ENCODE data around the genes TSPO and SAMM50.

GRCh38 chr22:43103904-43104430, 6.6 kb upstream of the BIK start:
- RAMPAGE, long total RNA = no peak
- RRBS = no CpG with 5 or more reads among the region's 17 CpGs

DNA sequence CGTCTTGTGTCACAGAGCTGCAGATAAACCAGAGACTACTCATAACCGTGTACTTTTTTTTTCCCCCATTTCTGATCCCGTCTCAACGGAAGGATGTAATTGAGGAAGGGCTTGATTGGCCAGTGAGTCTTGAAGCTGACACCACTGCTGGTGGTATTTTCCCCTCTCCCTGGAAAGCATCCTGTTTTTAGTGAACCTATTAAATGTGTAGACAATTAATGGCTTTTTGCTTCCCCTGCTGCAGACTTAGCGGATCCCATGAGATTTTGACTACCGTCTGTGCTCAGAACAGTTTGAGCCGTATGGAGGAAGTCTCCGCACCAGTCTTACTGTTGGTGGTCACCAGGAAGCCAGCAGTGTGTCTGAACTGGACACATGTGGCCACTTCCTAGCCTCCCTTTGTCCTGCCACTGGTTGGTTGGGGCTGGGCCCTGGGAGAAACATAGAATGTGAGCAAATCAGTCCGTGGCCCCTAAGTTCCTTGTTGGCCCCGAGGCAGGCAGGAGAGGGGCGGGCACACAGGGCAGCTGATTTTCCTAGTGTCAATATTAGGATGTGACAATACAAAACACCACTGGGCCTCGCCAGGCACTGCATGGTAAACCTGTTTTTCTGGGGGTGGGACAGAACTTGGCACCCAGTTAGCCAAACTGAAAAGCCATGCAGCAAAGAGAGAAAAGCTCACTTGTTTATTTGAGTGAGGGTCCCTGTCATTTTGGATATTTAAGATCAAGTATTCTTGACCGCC, 3.2 kb downstream of the BIK start:
- RAMPAGE, long total RNA = no peak
- RRBS = no CpG with 5 or more reads among the region's 13 CpGs

DNA sequence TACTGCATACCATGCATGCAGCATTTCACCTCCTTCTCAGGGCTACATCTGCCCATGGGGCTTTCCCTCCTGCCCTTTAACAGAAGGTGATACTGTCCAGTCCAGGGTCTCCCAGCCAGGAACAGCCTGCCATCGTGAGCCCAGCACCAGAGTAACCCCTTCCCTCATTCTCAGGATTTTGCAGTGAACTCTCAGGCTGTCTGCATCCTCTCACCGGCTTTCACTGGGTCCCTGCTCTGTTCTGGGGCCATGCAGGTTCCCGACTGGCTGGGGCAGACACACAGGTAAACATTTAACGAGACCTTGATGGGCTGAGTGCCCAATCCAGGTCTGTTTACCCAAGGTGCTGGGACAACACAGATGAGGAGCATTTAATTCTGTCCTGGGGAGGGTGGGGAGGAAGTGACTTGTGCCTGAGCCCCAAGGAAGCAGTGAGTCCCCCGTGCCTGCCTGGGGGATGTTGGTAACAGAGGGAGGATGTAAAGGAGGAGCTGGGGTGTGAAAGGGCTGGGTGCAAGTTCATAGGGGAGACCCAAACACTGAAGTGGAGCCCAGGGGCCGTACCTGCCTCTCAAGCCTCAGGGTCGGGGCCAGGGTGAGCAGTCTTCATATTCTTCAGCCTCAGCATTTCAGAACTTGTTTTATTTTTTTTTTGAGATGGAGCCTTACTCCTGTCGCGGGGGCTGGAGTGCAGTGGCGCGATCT, 4.4 kb downstream of the BIK start:
- RAMPAGE, long total RNA = no peak
- RRBS = no CpG with 5 or more reads among the region's 11 CpGs

- RAMPAGE, long total RNA = start-site peak on the plus strand at chr22:43151525-43151585, 149 and 158 reads in 2 replicates
- RRBS = under 1% methylated on average over 20 of the region's 62 CpGs
Observed at GRCh38 chr22:43150890-43151694, at the start of gene TSPO. TSS of gene TSPO (plus strand) at chr22:43151559.

DNA sequence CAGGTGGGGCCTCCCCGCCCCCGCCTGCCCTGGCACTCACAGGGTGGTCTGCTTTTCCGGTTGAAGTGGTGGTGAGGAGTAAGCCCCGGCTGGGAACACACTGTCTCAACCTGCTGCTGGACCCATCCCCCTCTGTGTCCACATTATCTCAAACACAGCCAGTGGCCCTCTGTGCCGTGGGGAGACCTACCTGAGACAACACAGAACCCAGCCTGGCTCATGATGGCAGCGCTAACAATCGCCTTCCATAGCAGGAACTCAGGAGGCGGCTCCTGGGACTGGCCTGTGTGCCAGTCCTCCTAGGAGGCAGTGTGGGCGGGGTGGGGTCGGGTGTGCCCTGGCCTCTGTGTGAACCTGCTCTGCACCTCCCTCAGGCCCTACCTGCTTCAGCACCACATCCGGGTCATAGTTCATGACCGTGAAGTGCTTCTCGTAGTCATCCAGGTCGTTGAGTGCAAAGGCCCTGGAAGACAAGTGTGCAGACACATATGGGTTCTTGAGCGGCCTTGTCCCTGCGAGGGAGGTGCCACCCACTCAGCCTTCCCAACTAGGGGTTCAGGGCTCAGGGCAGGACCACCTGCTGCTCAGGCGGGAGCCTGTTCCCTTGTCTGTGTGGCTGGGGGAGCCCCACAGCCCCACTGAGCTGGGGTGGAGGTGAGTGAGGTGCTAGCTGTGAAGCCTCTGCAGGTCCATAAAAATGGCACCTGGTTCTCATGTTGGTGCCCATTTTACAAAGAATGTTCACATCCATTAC, 15.3 kb downstream of the TTLL12 start:
- RAMPAGE, long total RNA = no peak
- RRBS = 87% methylated on average over 3 of the region's 17 CpGs

DNA sequence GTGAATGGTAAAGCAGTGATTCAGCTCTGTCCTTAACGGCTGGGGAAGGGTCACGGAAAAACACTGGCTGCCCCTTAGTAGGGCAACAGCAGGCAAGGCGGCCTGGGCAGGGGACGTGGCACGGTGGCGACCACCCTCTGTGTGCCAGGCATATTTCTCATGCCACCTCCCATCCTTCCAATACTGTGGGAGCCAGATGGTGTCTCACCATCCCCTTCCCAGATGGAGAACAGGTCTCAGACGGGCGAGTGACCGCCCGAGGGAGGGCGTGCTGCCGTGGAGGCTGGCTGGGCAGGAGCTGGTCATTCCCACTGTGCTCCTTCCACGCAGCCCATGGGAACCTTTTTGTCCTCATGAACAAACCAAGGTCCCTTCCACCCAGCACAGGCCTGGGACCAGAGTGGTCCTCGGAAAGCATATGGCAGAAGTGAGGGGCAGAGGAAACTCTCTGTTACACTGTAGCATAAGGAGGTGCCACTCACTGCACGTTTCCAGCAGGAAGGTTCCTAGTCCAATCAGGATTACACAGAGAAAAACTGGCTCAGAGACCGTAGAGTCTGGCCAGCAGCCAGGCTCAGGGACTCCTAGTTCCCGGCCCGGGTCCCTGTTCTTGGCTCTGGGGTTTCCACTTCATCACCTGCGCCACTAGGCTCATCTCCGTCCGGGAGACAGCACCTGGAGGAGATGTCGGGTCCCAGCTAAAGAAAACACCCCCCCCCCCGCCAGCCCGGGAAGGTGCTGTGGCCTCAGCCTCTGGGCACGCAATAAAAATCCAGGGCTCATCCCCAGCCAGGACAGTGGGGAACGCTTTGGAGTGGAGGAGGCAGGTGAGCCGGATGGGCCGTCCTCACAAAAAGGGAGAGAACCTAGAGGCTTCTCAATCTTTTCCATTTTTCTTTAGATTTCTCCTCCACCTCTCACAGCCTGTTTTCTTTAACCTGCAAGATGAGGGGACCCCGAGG, 1.2 kb downstream of the TTLL12 start:
- RAMPAGE, long total RNA = no peak
- RRBS = 5% methylated on average over 10 of the region's 29 CpGs

- RAMPAGE, long total RNA = no peak
- RRBS = no CpG with 5 or more reads among the region's 17 CpGs
Observed at GRCh38 chr22:43213855-43214336, 27.0 kb upstream of the TTLL12 start.

GRCh38 chr22:43263050-43263413, 76.1 kb upstream of the TTLL12 start:
- RAMPAGE, long total RNA = no peak
- RRBS = no CpG with 5 or more reads among the region's 7 CpGs

DNA sequence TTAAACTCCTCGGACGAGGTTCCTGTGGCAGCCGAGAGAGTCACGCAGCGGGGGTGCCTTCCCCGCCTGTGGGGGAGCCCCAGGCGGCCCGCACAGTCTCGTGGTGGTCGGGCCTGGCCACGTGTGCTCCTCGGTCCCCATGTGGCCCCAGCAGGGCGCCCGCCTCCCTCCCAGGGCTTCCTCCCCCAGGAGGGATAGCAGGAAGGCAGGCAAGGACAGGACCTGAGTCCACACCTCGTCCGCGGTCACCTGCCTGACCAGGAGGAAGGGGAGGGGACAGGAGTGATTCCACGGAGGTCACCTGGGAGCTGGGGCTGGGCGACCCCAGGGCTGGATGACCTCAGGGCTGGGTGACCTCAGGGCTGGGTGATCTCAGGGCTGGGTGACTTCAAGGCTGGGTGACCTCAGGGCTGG, 12.1 kb upstream of the MPPED1 start:
- RAMPAGE, long total RNA = no peak
- RRBS = no CpG with 5 or more reads among the region's 19 CpGs

- RAMPAGE, long total RNA = no peak
- RRBS = no CpG with 5 or more reads among the region's 11 CpGs
Observed at GRCh38 chr22:43481916-43482164, 70.0 kb downstream of the MPPED1 start.

DNA sequence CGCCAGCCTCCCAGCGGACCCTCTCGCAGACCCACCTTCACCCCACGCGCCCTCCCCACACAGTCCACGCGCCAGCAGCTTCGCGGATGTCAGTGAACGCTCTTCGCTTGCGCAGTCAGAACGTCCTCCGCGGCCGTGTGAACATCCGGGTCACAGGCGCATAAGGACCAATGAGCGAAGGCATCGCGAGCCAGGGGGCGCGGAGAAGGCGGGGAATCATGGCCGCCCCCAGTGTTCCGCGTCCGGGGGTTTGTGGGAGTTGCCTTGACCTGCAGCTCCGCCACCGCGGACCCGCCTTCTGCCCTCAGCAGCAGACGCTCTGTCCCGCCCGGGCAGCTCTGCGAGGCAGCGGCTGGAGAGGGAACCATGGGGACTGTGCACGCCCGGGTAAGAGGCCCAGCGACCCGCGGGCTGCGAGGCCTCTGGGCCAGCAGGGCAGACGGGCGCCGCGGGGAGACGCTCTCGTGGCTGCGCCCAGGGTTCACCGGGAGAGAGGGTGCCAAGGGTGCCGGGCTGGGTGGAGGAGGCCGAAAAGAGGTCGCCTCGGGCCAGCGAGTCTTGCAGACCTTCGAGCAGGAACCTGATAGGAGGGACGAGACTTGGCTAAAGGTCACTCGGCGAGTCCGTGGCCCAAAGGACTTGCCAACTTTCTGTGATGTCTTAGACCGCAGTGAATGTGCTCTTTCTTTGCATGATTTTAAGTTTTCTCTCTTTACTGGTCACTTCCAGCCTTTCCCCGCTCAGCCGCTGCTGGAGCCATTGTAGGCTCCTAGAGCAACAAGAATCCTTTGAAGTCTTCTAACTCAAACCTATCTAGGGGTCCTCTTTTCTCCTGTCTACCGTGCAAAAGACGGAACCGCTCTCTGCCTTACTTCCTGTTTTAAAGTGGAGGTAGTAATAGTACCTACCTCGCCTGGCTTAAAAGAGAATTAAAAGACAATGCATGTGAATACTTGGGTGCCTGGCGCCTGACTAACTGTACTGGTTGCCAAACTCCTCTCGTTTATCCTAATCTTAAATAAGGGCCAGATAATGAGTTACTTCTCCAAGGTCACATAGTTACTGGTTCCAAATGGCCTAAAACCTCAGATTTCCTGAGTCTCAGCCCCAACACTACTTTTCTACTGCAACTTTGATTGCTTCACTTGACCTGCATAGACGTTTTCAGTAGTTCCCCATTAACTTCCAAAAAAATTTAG, at the start of gene SAMM50:
SAMM50 (plus strand) TSS at position 231 of the 1,199 bp plus-strand sequence.
- RAMPAGE, long total RNA = start-site peak on the minus strand centred at position 110 of the sequence, 39 bp wide, 9 and 34 reads in 2 replicates; start-site peak on the plus strand centred at position 288 of the sequence, 115 bp wide, 823 and 253 reads in 2 replicates
- RRBS = 1% methylated on average over 23 of the region's 71 CpGs

DNA sequence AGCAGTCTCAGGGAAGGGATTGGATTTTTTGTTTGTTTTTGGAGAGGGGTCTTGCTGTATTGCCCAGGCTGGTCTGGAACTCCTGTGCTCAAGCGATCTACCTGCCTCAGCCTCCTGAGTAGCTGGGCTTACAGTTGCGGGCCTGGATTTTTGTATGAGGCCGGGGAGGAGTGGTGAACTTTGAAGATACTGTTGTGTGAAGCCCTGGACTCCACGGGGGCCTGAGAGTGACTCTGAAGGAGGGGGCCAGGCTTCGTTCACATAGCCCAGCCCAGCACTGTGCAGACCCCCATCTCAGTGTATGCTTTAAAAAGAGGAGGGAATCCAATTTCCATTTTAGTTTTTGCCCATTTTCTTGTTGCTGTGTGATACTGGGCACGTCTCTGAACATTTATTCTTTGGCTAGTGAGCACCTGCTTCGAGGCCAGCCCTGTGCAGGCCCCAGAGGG, 13.7 kb downstream of the SAMM50 start:
- RAMPAGE, long total RNA = no peak
- RRBS = no CpG with 5 or more reads among the region's 7 CpGs

- RAMPAGE, long total RNA = no peak
- RRBS = 93% methylated on average over 8 of the region's 53 CpGs
Observed at GRCh38 chr22:43995882-43996909, 27.9 kb upstream of the PARVB start.

DNA sequence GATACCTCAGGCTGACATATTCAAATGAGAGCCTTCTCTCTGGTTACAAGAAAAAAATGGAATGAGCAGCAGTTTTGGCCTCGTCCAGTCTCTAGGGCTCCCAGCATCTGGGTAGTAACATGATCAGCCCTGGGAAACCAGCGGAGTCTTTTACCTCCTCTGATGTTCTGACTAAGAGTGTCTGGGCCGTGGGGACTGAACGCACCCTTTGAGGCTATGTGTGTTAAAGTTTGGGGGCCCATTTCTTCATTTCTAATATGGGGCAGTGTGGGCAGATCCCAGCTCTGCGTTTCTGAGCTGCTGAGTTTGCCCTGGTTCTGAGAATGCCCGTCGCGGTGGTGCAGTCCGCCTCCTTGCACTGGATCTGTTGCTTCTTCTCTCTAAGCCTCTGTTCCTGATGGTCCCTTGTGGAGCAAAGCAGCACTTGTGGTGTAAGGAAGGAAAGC, 8.1 kb downstream of the PARVB start:
- RAMPAGE, long total RNA = no peak
- RRBS = no CpG with 5 or more reads among the region's 9 CpGs

DNA sequence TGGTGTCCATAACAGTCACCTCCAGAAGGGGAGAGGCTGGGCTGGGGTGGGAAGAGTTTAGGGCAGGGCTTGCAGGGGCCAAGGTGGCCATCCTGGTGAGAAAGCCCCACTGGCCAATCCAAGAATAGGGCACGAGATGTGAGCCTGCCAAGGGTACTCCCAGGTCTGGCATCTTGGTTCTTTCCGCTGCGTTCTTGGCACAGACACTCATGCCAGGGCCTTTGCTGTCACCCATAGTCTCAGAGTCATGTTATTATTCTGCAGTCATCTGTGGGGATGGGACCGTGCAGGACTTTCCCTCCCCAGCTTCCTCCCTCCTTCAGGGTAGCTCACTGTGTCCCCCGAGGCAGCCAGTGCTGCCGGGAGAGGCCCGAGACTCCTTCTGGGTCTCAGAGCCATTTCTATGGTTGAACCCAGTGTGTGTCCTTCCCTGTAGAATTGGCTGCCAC, 60.3 kb downstream of the PARVB start:
- RAMPAGE, long total RNA = no peak
- RRBS = no CpG with 5 or more reads among the region's 7 CpGs

DNA sequence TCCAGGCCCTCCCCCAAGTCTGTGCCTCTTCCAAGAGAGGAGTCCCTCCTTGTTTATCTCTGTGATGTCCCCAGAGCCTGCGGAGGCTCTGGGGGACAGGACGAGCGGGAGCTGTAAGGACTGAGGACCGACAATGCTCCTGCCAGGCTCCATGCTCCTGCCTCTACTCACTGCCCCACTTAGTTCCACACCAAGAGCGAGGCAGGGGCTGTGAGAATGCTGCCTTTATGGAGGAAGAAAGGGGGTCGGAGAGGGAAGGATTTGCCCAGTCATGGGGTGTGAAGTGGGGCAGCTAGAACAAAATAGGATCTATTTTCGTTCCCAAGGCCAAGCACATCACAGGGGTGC, 35.8 kb upstream of the PARVG start:
- RAMPAGE, long total RNA = no peak
- RRBS = no CpG with 5 or more reads among the region's 7 CpGs

DNA sequence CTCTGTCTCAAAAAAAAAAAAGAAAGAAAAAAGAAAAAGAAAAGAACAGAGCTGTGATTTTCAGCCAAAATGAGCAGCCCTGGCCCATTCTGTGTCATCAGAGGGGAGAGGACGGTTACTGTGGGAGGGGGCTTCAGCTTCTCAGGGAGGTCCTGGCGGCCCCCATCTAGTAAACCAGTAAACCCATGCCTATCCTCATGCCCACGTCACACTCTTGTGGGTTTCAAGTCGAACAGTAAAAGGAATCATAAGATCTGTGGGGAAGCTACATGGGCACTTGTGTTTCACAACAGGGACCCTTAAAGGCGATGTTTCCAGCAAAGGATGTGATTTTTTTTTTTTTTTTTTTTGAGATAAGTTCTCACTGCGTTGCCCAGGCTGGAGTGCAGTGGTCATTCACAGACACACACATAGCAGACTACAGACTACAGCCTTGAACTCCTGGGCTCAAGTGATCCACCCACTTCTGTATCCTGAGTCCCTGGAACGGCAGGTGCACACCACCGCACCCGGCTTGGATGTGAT, 9.2 kb upstream of the PARVG start:
- RAMPAGE, long total RNA = no peak
- RRBS = no CpG with 5 or more reads among the region's 9 CpGs

- RAMPAGE, long total RNA = no peak
- RRBS = no CpG with 5 or more reads among the region's 11 CpGs
Observed at GRCh38 chr22:44172287-44172708, 8.4 kb upstream of the PARVG start.

GRCh38 chr22:44183153-44183515, 2.4 kb downstream of the PARVG start:
- RAMPAGE, long total RNA = no peak
- RRBS = no CpG with 5 or more reads among the region's 10 CpGs

GRCh38 chr22:44307462-44308007, 5.2 kb downstream of the SHISAL1 start:
- RAMPAGE, long total RNA = no peak
- RRBS = no CpG with 5 or more reads among the region's 17 CpGs

Measured in cardiac muscle cell (in vitro differentiated cells and primary cell).